Tongue (tissue), 2 donors: Measurements from ENCODE around the gene ONECUT2.

GRCh38 chr18:55778492-55779349 is 190.7 kb upstream of the TCF4 start:
- RAMPAGE, long total RNA = no peak

GRCh38 chr18:55866907-55867430 is 279.0 kb upstream of the TCF4 start:
- RAMPAGE, long total RNA = no peak

DNA sequence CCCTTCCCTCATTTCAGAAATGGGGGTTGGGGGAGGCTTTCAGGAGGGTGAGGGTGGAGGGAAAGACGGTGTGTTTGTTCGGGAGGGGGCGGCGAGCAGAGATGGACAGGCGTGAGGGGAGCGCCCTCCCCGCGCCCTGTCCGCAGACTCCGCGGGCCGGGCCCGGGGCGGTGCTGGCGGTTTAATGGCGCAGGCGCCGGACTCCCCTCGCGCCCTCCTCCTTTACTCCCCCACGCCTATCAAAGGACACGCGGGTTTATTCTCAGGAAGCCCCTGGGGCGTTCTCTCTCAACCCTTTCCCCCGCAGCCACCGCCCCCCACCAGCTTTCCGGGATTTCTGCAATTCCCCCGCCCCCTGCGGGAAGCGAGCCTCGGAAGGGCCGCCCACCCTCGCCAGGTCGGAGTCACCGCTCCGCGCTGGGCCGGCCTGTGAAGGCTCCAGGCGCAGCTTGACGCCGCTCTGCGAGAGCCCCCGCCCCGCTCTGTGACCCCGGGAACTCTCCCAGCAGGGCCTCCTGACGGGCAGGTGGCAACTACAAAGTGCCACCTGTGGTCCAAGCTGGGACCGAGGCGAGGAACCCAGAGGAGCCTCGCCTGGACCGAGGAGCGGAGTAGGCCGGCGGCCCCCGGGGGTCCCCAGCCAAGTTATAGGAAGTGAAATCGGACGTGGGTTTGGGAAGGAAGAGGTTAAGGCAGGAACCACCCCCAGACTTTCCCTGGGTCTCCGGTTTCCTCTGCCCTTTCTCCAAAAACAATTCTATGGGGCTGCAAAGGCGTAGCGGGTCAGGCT is 1.1 kb downstream of the ST8SIA3 start:
- RAMPAGE, long total RNA = no peak

DNA sequence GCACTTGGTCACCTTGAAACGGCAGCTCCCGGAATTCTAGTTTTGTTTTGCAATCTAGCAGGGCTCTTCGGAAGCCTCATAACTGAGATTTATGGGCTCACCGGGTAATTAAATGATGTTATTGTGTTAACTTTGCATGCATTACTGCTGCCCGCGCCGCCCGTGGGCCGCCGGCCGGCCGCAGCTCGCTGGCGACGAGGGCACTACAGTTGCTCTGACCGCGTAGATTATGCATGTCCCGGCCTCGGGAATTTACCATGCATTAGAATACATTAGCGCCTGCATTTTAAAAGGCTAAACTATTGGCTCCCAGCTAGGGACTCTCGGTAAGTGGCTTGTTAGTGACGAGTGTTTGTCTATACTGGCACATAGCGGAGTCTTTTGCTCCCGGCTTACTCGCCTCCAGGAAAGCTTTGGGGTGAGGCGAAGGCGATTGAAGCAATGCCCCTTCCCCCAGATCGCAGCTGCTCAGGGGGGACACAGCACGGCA is 548 bp upstream of the ONECUT2 start:
- RAMPAGE, long total RNA = no peak

GRCh38 chr18:57435071-57436159 is at the start of gene ONECUT2:
Gene ONECUT2 (plus strand): TSS chr18:57435374.
- RAMPAGE, long total RNA = no peak

GRCh38 chr18:57600619-57601511 is 14.4 kb upstream of the FECH start:
- RAMPAGE, long total RNA = no peak

DNA sequence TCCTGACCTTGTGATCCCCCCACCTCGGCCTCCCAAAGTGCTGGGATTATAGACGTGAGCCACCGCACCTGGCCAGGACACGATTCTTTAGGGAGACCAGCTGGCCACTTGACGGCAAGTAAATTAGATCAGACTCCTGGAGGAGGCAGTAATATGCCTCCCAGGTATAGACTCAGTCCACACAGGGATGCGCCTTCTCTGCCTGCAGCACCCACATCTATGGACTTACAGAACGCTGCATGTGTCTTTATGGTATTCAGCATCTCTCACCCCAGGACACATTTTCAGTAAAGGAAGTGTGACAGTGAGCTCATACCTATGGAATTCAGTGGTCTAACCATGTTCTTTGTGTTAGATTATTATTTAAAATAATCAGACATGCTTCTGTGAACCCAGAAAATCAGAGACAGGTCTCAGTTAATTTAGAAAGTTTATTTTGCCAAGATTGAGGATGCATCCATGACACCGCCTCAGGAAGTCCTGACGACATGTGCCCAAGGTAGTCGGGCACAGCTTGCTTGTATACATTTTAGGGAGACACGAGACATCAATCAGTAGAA is 5.9 kb upstream of the NARS1 start:
- RAMPAGE, long total RNA = no peak

DNA sequence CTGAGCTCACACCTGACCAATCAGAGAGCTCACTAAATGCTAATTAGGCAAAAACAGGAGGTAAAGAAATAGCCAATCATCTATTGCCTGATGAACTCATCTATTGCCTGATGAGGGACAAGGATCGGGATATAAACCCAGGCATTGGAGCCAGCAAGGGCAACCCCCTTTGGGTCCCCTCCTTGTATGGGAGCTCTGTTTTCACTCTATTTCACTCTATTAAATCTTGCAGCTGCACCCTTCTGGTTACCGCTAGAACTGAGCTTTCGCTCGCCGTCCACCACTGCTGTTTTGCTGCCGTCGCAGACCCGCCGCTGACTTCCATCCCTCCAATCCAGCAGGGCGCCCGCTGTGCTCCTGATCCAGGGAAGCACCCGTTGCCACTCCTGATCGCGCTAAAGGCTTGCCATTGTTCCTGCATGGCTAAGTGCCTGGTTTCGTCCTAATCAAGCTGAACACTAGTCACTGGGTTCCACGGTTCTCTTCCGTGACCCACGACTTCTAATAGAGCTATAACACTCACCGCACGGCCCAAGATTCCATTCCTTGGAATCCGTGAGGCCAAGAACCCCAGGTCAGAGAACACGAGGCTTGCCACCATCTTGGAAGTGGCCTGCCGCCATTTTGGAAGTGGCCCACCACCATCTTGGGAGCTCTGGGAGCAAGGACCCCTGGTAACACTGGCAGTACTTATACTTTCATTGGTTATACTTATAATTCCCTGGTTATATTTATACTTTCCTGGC is 68.0 kb downstream of the ATP8B1 start:
- RAMPAGE, long total RNA = no peak

DNA sequence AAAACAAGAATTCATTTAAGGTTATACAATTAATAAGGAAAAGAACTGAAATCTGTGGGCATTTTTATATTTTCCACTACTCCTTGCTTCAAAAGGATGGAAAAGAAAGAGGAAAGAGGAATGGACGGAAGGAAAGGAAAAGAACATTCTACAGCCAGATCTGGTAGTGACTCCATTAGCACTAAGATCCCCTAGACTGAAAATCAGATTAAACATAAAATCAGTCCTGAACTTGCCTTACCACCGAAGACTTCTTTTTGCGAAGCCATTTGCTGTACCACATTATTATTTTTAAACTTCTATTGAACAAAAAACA is 2.4 kb downstream of the ATP8B1 start:
- RAMPAGE, long total RNA = no peak

- RAMPAGE, long total RNA = no peak
Observed at GRCh38 chr18:58097062-58097841, 53.2 kb downstream of the NEDD4L start.

DNA sequence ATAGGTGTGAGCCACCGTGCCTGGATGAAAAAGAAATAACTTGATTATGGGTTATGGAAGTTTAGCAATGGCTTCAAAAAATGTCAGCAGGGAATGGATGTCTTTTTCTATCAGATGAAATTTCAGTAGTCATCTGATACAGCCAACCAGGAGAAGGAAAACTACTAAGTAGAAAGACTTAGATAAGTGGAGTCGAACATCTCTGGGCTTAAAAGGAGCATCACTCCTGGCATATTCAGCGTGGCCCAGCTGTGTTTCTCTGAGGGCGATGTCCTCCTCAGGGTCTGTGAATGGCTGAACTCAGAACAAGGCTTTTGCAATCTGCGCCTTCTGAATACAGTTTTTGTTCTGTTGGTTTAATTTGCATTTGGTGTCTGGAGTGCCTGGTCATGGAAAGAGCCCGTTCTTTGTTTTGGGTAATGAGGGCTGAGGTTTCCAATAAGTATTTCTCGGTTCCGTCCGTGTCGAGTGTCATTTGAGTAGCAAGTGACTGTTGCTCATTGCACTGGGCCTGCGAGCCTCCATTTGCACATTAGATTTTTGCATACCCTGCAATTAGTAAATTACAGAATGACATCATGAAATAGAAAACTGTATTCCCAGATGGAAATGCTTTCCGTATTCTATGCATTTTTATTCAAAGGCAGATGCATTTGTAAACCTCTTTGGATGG is 57.2 kb downstream of the NEDD4L start:
- RAMPAGE, long total RNA = no peak

DNA sequence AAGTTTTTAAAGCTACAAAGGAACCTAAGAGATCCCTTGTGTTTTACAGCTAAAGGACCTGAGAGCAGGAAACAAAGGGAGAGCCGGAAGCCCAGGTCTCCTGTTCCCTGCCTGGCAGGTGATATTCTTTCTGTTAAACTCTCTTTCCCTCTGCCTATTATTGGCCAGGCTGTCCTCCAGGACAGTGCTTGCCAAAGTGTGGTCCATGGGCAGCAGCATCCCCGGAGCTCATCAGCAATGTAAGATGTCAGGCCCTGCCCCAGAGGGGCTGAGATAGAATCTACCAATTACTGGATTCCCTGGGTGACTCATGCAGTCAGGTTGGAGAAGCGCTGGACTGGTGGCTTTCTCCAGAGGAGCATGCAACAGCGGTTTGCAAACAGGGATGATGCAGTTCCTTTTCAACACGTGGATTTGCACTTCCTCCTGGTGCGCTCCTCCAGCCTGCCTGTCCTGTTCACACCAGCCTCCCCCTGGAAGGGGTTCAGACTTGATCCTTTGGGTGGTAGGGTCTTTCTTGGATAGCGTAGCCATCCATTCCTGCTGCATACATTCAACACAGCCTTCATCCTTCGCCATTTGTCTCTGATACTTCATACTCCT is 158.3 kb downstream of the NEDD4L start:
- RAMPAGE, long total RNA = no peak

GRCh38 chr18:58208266-58208706 is 164.3 kb downstream of the NEDD4L start:
- RAMPAGE, long total RNA = no peak

DNA sequence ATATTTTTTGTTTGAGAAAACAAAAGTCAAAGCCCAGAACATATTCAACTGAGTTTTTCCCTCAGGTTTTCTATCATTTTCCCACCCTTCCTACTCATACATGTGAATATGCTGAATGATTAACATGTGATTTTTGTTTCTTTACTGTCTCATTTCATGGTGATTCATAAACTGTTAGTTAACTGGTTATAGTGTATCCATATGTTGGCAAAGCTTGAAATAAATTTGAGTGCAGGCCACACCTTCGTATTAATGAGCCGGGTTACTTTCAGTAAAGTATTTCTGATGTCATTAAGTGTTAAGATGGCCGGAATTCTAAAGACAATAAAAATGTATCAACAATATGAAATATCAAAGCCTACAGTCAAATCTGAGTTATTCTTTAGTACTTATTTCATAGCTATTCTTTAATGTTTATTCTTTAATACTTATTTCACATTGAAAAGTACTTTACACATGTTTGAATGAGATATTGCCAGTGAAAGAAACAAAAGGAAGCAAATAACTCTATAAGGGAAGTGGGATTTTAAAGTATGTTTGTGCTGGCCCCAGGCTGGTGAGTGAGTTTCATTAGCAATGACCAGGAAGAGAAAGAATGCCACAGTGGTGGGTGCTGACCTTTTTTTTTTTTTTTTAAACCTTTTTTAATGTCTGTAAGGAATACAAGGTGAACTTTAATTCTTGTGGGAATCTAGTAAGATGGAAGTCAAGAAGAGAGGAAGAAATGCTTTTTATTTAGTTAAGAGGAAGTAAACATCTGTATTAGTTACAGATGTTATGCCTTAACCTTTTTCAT is 178.6 kb downstream of the NEDD4L start:
- RAMPAGE, long total RNA = no peak

GRCh38 chr18:58254799-58255730 is 211.0 kb downstream of the NEDD4L start:
- RAMPAGE, long total RNA = no peak

DNA sequence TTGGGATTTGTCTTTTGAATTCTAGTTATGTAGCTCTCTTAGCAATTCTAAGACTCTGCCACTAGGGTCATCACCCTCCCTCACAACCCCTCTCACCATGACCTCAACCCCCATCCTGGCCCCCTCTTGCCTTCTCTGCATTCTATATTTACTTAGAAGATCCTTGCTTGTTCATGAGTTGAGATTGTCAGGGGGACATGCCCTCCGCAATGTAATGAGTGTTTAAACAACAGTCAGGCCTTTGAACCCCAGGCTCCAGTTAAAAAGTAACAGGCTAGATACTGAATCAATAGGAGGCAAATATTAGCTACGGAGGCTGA is 221.2 kb downstream of the ALPK2 start:
- RAMPAGE, long total RNA = no peak

DNA sequence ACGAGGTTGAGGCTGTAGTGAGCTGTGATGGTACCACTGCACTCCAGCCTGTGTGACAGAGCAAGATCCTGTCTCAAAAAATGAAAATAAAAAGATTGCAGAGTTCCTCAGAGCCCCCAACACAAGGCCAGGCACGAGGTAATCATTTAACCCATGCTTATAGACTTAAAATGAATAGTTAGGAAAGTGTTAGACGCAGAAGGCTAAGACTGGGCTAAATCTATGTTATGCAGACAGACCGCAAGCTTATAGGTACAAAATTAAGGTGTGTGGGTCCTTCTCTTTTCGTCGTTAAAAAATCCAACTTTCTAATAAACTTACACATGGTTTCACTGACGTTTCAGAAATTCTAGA is 177.3 kb downstream of the ALPK2 start:
- RAMPAGE, long total RNA = no peak

- RAMPAGE, long total RNA = no peak
Observed at GRCh38 chr18:58460362-58460654, 168.6 kb downstream of the ALPK2 start.

- RAMPAGE, long total RNA = no peak
Observed at GRCh38 chr18:58579508-58580190, 49.2 kb downstream of the ALPK2 start.

- RAMPAGE, long total RNA = no peak
Observed at GRCh38 chr18:58671875-58672681, 813 bp downstream of the MALT1 start.